A172 (cell line): Measurements from ENCODE around the gene PSAP.

DNA sequence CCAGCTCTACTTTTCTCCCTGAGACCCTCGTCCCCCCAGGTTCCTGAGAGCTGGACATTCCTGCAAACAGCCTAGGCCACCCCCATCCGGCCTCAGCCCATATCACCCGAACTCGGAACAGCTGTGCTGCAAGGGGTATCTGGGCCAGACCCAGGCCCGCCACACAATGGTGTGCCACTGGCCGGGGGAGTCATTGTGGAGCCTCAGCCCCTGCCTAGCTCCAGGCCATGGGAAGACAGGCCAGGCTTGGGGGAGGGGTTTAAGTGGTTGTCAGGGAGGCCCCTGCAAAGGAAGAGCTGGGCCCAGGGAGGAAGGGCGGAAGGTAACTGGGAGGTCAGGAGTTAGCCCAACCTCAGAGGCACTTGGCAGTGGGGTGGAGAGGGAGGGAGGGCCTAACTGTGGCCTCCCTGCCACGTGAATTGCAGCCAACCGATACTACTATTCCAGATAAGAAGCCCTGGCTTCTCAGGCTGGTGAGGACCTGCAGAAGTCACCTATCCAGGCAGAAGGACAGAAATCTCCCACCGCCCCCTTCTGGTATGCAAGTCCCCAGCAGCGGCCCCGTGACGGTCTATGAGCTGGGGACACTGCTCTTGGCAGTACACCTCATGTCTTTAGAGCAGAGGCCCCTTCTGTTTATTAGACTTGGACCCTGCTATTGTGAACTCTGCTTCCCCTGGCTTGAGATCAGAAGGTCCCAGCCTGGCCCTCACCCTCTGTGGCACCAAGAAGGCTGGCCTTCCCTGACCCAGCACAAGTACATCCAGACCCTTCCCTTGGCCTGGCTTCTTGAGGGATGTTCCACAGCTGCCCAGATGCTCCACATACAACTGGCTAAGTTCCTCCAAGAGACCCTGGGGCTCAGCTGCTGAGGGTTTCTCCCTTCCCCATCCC is 26.8 kb downstream of the VSIR start:
- RAMPAGE, long total RNA, result no peak

DNA sequence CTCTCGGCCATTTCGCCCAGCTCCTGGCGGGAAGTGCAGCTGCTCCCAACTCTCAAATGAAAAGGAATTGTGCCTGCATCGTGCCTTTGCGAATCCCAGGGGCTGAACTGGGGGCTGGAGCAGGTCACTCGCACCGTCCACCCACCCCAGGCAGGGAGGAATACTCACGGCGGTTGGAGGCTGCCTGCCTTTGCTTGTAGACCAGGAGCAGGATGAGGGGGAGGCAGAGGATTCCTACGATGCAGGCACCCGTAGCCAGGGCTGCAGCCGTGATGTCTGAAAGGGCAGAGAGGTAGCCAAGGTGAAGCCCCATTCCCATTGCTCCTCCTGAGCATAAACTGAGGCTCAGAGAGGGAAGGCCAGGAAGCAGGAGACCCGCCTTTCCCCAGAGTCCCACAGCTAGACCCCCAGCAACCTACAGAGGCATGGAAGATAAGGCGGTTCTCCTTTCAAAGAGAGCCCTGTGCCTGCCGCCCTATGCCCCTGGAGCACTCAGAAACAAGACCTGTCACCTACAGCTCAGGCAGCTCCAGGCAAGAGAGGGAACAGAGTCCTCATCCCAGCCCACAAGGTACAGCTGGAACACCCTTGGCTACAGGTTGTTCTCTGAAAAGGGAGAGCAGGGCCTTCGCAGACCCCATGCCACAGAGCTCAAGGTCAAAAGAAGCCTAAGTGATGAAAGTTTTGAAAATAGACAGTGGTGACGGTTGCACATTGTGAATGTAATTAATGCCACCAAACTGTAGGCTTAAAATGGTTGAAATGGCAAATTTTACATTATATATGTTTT is 17.9 kb downstream of the VSIR start:
- RAMPAGE, long total RNA, result no peak

GRCh38 chr10:71821763-71822806 is 29.0 kb downstream of the PSAP start:
- RAMPAGE, long total RNA, result no peak

DNA sequence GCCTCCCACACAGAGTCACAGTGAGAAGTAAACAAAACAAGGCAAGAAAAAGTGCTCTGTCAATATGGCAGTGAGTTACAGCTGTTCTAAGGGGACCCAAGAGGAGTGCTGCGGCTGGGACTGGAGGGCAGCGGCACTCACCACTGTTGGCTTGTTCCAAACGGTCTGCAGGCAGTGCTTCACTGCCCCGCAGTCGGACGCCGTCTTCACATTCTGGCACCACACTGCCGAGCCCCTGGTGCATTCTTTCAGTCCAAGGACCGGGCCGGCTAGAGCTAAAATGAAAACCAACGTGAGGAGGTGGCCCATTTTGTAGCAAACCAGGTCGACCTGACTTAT is 16.9 kb downstream of the PSAP start:
- RAMPAGE, long total RNA, result no peak

- RAMPAGE, long total RNA, result no peak
Observed at GRCh38 chr10:71849123-71849962, 1.7 kb downstream of the PSAP start.

GRCh38 chr10:71850610-71851643 is at the start of gene PSAP:
PSAP (minus strand) TSS chr10:71851251.
- RAMPAGE, long total RNA, result start-site peak on the minus strand at chr10:71851237-71851295, 463 and 1,190 reads in 2 replicates

- RAMPAGE, long total RNA, result no peak
Observed at GRCh38 chr10:71903549-71904244, 52.6 kb upstream of the PSAP start.

DNA sequence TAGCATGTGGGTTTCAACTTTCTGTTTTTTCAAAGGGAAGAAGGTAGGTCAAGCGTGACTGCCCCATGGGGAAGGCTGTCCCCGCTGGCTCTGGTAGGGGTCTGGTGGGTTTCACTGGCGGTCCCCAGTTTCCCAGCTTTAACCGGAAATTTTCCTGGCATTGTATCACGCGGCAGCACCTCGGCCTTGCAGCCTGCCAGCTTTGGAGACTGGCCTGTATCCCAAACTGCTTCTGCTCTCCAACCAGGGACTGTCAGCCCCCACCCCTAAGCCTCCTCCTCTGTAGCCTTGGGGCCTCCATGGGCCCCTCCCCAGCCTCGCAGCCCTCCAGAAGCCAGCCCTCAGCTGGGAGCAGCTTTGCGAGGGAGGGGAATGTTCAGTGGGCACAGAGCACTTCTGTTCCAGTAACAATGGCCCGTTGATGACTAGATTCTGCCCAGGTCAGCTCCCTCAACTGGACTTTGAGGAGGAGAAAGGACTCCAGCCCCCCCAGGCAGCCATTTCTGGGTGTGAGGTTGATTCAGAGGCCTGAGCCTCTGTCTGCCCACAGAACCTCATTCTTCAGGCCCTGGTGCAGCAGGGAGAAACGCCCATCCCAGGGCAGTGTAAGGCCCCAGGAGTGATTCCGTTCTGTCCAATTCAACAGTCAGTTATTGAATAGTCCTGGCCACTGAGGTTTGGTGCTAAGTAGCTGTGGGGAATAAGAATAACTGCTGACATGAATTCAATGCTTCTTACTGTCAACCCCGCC is 17.0 kb downstream of the CHST3 start:
- RAMPAGE, long total RNA, result no peak

DNA sequence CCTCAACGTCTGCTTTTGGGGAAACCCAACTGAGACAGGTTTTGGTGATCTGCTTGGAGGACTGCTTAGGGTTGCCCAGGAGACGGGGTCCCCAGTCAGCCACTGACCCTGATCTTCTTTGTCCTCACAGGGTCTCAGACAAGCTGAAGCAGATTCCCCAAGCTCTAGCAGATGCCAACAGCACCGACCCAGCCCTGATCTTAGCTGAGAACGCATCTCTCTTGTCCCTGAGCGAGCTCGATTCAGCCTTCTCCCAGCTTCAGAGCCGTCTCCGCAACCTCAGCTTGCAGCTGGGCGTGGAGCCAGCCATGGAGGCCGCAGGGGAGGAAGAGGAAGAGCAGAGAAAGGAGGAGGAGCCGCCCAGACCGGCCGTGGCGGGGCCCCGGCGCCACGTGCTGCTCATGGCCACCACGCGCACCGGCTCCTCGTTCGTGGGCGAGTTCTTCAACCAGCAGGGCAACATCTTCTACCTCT is 42.9 kb downstream of the CHST3 start:
- RAMPAGE, long total RNA, result no peak

- RAMPAGE, long total RNA, result no peak
Observed at GRCh38 chr10:72062697-72063274, 25.6 kb downstream of the SPOCK2 start.

GRCh38 chr10:72065320-72065641 is 23.1 kb downstream of the SPOCK2 start:
- RAMPAGE, long total RNA, result no peak

- RAMPAGE, long total RNA, result no peak
Observed at GRCh38 chr10:72067628-72068276, 20.6 kb downstream of the SPOCK2 start.

- RAMPAGE, long total RNA, result no peak
Observed at GRCh38 chr10:72069077-72069407, 19.3 kb downstream of the SPOCK2 start.

- RAMPAGE, long total RNA, result no peak
Observed at GRCh38 chr10:72075354-72076287, 12.7 kb downstream of the SPOCK2 start.

GRCh38 chr10:72106309-72106654 is 17.9 kb upstream of the SPOCK2 start:
- RAMPAGE, long total RNA, result no peak

GRCh38 chr10:72145217-72145972 is 57.0 kb upstream of the SPOCK2 start:
- RAMPAGE, long total RNA, result no peak

GRCh38 chr10:72176483-72177391 is 39.1 kb upstream of the ANAPC16 start:
- RAMPAGE, long total RNA, result no peak

- RAMPAGE, long total RNA, result no peak
Observed at GRCh38 chr10:72186184-72187051, 29.4 kb upstream of the ANAPC16 start.

DNA sequence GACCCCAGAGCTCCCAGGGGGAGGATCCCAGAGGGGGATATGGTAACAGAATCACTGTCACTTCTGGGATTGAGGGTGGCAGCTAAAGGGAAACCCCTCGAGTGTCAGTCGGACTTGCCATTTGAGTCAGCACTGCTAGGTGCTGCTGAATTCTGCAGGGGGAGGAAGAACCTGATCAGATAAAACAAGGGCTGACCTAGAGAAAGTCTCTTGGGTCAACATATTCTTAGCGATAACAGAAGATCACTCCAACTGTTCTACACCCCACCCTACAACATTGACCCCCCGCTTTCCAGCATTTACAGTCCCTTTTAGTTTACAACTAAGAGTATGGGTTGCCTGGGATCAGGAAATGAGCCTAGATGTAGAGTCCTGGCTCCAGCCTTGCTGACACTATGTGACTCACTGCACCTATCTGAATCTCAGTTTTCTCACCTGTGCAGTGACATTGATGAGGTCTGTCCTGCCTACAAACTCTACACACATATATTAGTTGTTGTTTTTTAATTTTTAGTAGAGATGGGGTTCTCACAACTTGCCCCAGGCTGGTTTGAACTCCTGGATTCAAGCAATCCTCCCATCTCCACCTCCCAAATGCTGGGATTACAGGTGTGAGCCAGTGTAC is 12.2 kb upstream of the DDIT4 start:
- RAMPAGE, long total RNA, result no peak

GRCh38 chr10:72273222-72273887 is 369 bp upstream of the DDIT4 start:
- RAMPAGE, long total RNA, result no peak